Measurements from ENCODE around the gene RNFT1.

DNA sequence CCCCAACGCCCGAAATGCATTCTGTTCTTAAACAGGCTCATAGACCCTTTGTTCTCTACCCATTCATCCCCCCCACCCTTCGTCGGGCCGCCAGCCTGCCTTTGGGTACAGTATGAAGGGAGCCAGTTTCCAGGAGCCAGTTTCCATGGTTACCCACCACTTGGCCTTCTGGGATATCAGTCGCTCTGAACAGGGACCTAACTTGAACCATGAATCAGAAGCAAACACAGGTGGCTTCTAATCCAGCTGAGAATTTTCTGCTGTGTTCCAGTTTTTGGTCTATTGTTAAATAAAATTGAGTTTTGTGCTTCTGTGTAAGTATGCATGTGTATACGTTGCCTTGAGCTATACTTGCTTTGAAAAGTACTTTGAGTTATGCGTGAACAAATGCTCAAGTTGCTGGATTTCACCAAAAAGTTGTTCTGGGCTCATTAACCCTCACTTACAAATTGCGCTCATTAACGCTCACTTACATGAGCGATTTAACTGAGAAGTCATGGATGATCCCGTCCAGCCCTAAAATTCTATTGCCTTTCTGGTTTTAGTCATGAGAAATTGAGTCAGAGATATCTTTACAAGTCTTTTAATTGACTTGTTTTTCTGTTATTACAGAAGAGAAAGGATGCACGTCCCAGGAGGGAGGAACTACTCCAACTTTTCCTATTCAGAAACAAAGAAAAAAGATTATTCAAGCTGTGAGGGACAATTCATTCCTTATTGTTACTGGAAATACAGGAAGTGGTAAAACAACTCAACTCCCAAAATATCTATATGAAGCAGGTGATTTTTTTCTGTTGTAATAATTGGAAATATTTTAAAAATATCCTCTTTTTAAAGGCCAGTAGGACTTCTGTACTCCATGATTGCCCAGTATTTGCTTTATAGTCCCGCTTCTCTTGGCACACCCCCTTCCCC lies 862 bp downstream of the DHX40 start:
- CAGE, long polyA plus RNA, result no peak
- RRBS, result no CpG with 5 or more reads among the region's 14 CpGs

DNA sequence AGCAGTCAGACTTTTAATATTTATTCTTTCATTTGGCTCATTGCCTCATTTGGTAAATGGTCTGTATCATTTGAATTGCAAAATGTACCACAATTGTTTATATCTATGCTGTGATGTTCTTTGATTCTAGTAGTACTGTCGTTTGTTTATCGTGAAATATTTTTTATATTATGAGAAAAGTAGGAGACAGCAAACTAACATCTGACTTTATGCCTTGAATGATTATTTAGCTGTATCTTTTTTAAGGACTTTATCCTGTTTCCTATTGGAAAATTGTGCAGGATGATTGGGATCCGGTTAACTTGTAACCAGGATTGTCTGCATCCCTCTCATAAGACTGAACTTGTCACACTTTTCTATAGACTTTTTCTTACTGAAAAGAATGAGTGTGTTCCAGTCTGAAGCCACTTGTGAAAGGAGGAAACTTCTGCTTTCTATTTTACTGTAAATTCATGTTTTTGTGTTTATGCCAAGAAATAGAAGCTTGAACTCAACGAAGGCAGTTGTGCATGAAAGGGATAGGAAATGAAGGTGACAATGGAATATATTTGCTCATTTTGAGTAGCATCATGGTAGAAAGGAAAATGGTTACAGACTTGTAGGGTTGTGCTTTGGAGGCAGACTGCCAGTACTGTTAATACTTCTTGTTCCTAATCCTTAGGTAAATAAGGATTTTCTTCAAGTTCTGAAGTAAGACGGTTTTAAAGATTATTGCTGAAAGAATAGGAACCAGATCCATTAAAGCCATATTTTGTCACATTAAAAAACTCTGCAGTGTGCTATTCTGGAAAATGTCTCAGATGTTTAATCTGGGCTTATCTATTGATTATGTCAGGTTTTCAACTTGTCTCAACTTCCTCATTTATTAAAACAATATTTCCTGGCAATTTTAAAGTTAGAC lies 8.0 kb downstream of the CLTC start:
- CAGE, long polyA plus RNA, result no peak
- RRBS, result no CpG with 5 or more reads among the region's 5 CpGs

- CAGE, long polyA plus RNA, result no peak
- RRBS, result no CpG with 5 or more reads among the region's 2 CpGs
Observed at GRCh38 chr17:59783234-59783546, 75.7 kb downstream of the VMP1 start.

GRCh38 chr17:59785378-59786001 lies 78.0 kb downstream of the VMP1 start:
- CAGE, long polyA plus RNA, result no peak
- RRBS, result no CpG with 5 or more reads among the region's 6 CpGs

- CAGE, long polyA plus RNA, result no peak
- RRBS, result no CpG with 5 or more reads among the region's 2 CpGs
Observed at GRCh38 chr17:59826357-59827144, 66.2 kb downstream of the TUBD1 start.

- CAGE, long polyA plus RNA, result no peak
Observed at GRCh38 chr17:59910287-59910657, 17.4 kb downstream of the RPS6KB1 start.

DNA sequence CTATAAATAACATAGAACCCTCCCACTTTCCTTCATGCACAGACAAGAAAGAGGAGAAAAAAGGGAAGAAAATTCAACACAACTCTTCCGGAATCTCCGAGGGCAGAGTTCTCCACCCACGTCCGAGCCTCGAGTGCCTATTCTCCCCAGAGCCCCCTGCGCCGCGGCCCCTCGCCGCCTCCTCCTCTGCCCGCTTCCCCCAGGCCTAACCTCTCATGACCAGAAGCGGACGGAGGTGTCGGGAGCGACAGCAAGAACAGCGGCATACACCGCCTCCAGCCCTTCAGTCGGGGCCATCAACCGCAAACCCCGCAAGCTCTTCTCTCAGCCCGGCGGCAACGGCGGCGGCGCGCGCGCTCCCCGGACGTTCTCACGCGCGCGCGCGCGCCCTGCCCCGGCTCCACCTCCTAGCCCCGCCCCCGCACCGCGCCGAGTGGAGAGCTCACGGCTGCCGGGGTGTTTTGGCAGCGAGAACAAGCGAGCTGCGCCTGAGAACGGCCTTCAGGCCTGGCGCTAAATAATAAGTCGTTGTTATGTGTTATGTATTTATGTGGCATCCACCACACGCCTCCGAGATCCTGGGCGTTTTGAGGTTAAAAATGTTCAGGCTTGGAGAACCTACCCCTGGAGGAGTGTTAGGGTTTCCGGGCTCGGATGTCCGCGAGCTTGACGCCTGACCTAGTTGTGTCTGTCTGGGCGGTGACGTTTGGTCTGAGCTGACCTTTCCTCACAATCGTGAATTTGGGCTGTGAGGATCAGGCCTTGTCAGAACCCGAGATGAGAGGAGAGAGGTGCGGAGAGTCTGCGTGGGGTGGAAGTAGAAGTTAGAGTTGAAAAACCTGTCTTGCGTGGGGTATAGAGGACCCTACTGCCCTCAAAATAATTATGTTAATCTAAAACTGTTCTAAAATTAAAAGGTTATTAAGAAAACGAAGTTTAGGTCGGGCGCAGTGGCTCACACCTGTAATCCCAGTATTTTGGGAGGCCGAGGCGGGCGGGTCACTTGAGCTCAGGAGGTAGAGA lies at the start of gene RNFT1:
Gene RNFT1, minus strand, starts transcription at position 343 of the 1,023 bp plus-strand sequence.
- CAGE, long polyA plus RNA, result no peak
- RRBS, result 2% methylated on average over 8 of the region's 73 CpGs

DNA sequence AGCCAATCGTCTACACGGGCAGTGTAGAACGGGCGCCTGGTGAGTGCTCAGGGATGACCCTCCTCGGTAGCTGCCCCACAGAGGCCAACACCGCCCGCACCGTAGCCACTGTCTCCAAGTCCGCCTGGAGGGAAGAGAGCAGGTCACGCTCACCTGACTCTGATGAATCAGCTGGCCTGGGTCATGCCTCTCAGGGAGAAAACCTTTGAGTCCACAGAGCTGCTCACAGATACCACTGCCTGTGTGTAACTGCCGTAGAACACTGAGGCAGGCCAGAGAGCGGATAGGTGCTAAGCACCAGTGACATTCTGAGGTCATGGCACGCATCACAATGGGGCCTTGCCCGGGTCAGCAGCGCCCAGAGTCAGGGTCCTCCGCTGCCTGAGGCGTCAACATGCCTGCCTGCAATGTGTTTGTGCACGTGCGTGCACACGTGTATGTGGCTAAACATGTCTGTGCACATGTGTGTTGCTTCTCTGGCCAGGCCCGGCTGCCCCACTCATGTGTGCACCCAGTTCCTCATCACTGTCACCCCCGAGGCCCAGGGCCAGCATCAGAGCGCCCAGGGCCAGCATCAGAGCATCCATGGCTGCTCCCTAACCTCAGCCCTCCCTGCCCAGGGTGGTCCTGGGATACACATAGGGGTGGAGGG lies 54.4 kb upstream of the RNFT1 start:
- CAGE, long polyA plus RNA, result no peak
- RRBS, result no CpG with 5 or more reads among the region's 23 CpGs

- CAGE, long polyA plus RNA, result no peak
- RRBS, result no CpG with 5 or more reads among the region's 1 CpG
Observed at GRCh38 chr17:60094568-60095254, 16.0 kb upstream of the HEATR6 start.

DNA sequence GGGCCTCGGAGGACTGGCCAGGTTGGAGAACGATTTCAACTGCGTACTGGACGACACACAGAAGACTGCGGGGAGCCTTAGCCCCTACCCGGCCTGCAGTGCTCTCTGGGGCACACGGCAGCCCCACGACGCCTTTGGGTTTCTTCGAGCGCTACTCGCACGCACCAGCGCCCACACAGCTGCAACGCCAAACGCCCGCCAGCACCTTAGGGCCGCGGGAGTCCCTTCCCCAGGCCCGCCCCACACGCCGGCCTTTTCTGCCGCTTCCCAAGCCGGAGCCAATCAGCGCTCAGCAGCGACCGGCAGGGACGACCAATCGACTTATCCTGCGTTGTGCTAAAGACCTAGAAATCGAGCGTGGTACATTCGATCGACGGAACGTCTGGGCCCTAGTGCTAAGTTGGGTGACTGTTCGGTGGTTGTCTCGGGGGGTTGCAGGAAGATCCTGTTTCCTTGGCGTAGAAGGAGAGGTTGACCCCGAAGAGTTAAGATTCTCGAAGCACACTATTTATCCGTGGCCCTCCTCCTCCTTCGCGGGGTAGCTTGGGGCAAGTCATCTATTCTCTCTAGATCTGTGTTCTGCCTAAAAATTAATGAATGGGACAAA lies 14.2 kb upstream of the CA4 start:
- CAGE, long polyA plus RNA, result no peak
- RRBS, result no CpG with 5 or more reads among the region's 44 CpGs

GRCh38 chr17:60140747-60142034 lies 8.6 kb upstream of the CA4 start:
- CAGE, long polyA plus RNA, result no peak
- RRBS, result no CpG with 5 or more reads among the region's 54 CpGs

DNA sequence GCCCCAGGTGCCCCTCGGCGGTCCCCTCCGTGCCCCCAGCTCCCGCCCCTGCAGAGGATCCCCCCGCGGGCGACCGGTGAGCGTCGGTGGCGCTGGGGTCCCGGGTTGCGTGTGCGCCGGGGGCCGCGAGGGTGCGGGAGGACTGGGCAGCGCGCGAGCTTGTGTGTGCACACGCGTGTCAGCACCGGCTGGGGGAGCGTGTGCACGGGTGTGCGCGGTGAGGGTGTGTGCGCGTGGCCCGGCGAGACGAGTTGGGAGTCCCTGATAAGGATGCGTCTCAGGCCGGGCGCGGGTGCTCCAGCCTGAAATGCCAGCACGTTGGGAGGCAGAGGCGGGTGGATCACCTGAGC lies 313 bp downstream of the CA4 start:
- CAGE, long polyA plus RNA, result no peak
- RRBS, result 3% methylated on average over 25 of the region's 39 CpGs

- CAGE, long polyA plus RNA, result no peak
- RRBS, result no CpG with 5 or more reads among the region's 8 CpGs
Observed at GRCh38 chr17:60154654-60155011, 4.9 kb downstream of the CA4 start.

DNA sequence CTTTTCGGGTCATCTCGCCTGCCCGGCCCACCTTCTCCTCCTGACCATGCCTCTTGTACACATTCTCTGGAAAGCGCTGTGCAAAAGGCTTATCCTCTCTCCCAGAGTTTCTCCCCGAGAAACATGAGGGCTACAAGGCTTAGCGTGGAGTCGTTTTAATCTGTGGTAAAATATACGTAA lies 755 bp upstream of the USP32 start:
- CAGE, long polyA plus RNA, result no peak
- RRBS, result no CpG with 5 or more reads among the region's 8 CpGs

DNA sequence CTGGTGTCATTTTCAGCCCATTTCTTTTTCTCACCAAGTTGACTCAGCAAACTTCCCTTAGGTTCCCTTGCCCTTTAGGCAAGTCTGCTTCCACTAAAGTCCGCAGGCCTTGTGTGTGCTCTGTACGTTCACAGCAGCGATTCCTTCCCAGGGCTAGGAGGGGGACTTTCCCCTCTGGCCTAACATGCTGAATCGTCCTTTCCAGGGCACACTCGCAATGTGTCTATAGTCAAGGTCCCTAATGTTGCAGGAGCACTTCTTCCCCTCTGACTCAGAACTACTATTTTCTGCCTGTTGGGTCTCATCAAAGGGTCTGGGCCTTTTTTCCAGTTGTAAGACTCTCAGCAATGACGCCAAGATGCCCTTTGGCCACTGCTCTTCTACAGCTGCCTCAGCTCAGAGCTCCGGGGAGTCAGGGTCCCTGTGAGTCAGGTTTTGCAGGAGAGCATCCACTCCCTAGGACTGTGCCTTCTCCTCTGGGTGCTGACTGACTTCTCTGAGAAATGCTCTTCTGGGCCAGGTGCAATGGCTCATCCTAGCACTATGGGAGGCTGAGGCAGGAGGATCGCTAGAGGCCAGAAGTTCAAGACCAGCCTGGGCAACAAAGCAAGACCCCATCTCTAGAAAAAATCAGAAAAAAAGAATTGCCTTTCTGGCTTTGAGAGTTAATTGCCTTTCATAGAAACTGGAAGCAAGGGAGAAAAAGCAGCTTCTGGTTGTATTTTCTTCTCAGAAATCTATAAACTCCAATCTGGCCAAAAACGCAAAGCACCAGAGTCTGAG lies 64.4 kb upstream of the TBX2 start:
- CAGE, long polyA plus RNA, result no peak
- RRBS, result no CpG with 5 or more reads among the region's 9 CpGs

- CAGE, long polyA plus RNA, result no peak
- RRBS, result no CpG with 5 or more reads among the region's 8 CpGs
Observed at GRCh38 chr17:61345020-61345381, 54.6 kb upstream of the TBX2 start.

GRCh38 chr17:61383416-61383914 lies 16.2 kb upstream of the TBX2 start:
- CAGE, long polyA plus RNA, result no peak
- RRBS, result no CpG with 5 or more reads among the region's 15 CpGs

- CAGE, long polyA plus RNA, result no peak
- RRBS, result no CpG with 5 or more reads among the region's 5 CpGs
Observed at GRCh38 chr17:61395018-61395556, 4.6 kb upstream of the TBX2 start.

GRCh38 chr17:61397411-61397863 lies 2.2 kb upstream of the TBX2 start:
- CAGE, long polyA plus RNA, result no peak
- RRBS, result 0% methylated on average over 1 of the region's 27 CpGs

GRCh38 chr17:61461676-61462404 lies 9.6 kb downstream of the TBX4 start:
- CAGE, long polyA plus RNA, result no peak
- RRBS, result no CpG with 5 or more reads among the region's 44 CpGs